Measurements from ENCODE around the genes SLC25A52 and TRAPPC8.

DNA sequence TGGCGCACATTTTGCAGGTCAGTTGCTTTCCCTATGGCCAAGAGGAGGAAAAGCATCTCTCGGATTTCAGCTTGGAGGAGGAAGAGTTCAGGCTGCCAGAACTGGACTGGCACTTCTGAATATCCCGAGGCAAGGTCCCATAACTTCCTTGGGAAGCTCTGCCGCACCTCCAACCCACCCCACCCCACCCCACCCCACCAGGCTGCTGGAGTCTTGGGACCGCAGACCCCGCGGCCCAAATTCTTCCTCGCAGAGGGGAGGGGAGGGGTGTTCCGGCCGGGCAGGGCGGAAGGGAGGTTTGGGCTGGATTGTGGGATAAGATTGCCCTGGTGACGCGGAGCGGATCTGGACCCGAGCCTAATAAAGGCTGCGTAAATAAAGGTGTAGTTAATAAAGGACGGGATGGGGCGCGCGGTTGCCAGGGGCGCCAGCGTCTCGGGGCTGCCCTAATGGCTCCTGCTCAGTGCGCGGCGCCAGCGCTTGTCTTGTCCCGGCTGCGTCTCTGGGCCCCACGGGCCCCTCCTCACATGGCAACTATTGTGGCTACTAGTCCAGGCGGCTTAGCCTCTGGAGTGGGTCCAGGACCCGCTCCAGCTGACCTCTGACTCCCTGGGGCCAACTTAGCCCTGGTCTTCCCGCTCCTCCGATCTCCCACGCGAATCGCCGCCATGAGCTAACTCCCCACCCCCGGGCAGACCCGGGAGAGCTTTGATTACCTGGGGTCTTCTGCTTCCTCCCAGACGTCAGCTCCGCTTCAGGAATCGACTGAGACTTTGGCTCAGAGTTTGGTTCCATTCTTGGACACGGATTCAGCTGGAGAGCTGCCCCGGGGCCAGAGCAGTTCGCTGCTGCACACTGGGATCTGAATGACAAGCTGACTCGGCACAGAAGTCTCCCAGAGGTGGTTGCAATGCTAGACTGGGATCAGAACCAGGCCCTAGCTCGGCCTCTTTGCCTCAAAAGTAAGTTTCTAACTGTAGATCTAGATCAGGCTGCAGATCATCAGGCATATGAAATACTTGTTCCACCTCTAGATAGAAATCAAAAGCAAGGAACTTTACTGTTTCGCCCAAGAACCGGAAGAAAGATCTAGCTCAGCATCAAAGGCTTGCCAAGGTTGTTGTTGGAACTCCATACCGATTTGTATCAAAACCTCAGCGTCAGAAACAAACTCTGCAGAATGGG is 36.5 kb downstream of the SLC25A52 start:
- PRO-cap: no peak

- PRO-cap: no peak
Measured at GRCh38 chr18:31760703-31761084, at the start of gene SLC25A52. Gene SLC25A52 (minus strand): TSS chr18:31760880.

GRCh38 chr18:31942260-31943214 is at the start of gene TRAPPC8:
Gene TRAPPC8 (minus strand): TSS chr18:31943128.
- PRO-cap: unidirectional peak, plus-strand start at chr18:31942397; unidirectional peak, plus-strand start at chr18:31942486; bidirectional peak, plus-strand start at chr18:31943380, minus-strand start at chr18:31943091

DNA sequence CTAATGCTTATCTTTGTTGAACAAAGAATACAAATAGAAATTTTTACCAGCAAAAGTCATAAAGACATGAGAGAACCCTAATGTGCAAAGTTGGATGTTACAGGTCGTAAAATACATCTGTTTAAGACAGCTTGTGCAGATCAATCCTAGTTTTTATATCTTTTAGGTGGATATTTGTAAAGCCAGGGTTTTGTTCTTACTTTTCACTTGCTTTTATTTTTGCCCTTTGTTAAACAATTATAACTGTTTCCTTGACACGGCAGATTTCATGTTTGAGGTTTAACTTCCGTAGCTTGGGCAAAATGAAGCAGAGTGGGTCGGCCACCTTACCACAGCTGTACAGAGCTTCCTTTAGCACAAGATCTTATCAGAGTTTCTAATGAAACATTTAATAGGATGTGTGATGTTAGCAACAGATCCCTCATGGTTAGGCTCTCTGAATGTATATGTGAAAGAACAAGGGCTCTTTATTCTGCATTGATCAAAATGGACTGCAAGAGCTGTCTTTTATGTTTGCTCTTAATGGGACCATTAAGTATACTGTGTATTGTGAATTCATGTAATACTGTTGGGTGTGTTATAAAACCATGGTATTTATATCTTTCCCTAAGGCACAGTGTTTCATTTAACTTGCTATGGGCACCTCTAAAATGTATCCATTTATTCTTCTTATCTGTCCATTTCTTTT is 22.3 kb downstream of the RNF125 start:
- PRO-cap: no peak

DNA sequence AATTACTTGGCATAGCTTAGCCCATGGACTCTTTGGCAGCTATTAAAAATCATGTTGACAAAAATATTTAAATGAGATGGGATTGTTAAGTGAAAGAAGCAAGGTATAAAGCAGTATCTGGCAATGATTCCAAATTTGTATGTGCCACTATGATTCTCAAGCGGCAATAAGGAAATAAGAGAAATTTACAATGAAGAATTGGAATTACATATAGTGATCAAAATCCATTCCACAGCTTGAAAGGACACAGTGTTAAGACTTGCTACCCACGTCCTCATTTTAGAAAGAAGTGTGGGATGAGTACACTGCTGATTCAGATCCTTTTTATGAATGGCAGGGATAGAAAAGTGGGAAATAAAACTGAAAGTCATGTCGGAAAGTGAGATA is 2.4 kb downstream of the GAREM1 start:
- PRO-cap: no peak

DNA sequence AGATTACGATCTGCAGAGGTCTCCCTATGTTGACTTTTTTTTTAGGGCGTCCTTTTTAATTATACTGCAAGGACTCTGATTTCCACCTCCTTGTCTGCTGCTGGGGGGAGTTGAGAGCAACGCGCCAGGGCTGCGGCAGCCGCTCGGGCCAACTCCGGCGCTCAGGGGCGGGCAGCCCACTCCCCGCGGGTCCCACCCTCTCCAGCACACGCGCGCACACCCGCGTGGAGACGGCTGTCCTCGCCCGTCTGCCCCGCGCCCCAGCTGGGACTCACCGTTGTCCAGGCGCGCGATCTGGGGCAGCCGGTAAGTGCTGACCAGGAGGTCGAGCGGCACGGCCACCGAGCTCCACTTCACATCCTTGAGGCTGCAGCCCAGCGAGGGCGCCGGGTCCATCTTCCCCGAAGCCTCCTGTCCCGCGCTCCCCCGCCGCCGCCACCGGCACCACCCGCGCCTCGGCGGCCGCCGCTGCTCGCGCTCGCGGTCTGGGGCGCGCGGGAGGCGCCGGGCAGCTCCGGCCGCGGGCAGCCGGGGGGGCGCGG is 578 bp downstream of the GAREM1 start:
- PRO-cap: unidirectional peak, plus-strand start at position 237 of the sequence; bidirectional peak, plus-strand start at position 356 of the sequence, minus-strand start at position 250 of the sequence

DNA sequence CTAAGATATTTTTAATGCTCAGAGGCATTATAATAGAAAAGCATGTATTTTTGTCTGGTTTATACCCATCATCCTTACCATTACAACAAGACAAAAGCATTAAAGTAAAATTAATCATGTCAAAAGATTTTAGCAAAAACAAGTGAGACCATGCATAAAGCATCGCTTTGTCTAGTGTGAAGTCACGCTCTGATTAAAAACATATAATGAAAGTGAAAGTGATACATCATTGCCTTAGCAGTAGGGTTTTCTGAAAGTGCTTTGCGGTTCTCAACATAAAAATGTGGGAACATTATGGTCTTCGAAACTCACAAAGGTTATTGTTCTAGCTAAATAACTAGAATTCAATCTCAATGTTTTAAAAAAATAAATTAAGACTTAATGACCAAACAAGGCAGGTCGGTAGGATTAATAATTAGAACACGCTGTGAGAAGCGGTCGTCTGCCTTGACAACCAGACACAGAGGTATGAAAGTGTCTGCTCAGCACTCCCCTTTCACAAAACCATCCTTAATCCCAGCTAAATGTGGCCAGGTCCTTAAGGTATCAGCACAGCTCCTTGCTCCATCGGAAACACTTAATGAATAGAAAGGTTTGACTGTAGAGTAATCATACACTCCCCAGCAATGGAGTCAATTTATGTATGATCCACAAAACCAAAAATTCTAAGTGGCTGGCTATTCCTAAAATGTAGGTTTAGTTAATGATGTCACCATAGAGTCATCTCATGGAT is 42.2 kb downstream of the KLHL14 start:
- PRO-cap: no peak

GRCh38 chr18:34221762-34222519 is 2.8 kb downstream of the NOL4 start:
- PRO-cap: no peak

DNA sequence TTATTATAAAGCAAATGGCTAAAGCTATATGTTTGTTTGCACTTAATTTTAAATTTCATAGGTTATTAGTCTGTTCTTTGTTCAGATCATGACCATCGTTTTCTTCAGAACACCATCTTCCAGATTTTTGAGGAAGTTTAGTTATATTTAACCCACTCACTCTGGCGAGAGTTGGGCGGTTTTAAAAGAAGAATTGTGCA is 214.8 kb upstream of the DTNA start:
- PRO-cap: no peak

- PRO-cap: no peak
Measured at GRCh38 chr18:34807980-34808674, 98.0 kb downstream of the DTNA start.

DNA sequence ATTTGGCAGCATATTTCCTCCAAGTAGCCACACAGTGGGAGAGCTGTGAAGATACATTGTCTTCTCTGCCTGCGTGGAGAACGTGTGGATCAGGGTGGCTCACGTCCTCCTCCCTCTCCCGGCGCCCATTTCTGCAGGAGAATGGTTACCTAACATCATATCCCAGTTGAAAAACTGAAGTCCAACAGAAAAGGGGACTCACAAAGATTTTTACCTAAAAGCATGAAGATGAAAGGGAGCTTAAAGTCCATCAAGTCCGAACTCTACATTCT is 98.0 kb upstream of the MAPRE2 start:
- PRO-cap: no peak

GRCh38 chr18:34959982-34960557 is 81.1 kb upstream of the MAPRE2 start:
- PRO-cap: no peak

DNA sequence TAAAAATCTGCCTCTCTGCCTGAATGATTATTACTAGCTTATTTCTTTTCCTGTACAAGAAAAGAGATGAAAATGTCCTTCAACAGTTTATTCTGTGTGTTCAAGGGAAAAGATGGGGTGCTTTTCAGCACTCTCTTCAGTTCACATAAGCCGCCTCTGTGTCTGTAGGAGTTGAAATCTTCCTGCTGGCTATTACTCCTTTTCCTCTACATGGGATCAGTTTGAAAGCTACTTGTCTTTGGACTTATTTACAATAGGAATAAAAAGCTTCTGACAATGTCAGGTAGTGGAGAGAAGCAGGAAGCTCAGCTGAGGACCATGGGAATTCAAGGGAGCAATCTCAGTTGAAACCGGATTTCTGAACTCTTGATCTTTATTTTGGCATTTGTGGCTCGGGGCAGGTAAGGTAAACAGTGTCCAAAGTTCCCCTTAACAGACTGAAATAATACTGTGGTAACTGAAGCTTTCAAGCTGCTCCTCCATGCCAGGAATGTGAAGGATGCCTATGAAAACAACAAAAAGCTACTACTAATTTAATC is 43.4 kb downstream of the MAPRE2 start:
- PRO-cap: no peak

- PRO-cap: no peak
Measured at GRCh38 chr18:35131629-35132453, 90.6 kb downstream of the MAPRE2 start.

DNA sequence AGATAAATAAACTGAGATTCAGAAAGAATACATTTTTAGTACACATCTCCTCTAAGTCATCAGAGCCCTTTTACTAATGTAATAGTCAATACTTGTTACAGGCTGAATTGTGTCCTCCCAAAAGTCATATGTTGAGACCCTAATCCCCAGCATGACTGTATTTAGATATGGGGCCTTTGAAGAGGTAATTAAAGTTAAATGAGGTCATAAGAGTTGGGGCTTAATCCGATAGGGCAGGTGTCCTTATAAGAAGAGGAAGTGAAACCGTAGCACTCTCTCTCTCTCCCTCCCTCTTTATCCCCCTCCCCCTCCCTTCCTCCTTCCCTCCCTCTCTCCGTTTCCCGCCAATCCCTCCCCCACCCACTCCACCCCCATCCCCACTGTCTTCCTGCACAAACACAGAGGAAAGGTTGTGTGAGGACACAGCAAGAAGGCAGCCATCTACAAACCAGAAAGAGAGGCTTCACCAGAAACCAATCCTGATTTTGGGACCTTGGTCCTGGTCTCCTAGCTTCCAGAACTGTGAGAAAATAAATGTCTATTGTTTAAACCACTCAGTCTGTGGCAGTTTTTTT is 66.6 kb upstream of the ZNF397 start:
- PRO-cap: no peak

DNA sequence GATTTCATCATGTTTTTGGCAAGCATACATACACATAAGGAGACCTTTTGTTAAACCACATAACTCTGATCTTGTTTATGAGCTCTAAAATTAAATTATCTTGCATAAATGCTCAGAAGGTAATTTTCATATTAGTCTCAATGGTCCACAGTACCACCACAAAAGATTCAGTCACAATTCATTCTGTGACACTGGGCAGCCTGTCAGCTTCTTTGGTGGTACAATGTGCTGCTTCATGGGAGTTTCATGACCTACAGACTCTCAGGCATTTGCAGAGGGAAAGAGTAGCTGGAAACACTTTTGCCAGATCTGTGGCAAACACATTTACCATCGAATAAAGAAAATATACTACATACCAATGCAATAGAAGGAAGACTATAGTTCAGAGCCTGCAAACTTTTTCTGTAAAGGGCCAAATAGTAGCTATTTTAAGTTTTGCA is 51.3 kb upstream of the ZNF397 start:
- PRO-cap: no peak

DNA sequence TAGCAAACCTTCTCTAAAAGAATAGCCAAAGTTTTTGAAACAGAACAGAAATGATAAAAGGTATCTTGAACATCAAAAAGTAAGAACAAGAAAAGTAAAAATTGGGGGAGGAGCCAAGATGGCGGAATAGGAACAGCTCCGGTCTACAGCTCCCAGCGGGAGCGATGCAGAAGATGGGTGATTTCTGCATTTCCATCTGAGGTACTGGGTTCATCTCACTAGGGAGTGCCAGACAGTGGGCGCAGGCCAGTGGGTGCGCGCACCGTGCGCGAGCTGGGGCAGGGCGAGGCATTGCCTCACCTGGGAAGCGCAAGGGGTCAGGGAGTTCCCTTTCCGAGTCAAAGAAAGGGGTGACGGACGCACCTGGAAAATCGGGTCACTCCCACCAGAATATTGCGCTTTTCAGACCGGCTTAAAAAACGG is 35.1 kb upstream of the ZNF397 start:
- PRO-cap: no peak

DNA sequence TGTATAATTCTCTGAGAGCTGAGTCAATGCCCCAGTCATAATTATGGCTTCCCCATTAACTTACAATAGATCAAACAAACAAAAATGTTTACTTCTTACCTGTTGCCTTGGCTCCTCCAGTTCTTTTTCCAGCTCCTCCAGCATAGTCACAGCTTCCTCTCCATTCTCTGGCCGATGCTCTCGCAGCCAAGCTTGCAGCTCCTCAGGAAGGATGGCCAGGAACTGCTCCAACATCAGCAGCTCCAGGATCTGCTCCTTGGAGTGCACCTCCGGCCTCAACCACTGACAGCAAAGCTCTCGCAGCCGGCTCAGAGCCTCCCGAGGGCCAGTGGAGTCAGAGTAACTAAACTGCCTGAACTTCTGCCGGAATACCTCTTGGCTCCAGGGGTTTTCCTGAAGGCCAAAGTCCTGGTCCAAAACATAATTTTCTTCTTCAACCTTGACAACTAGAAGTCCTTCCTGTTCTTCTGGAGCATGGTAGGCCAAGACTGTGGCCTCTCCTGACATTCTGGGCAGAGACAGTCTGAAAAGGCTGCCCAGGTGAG is 23.1 kb downstream of the ZNF397 start:
- PRO-cap: no peak

DNA sequence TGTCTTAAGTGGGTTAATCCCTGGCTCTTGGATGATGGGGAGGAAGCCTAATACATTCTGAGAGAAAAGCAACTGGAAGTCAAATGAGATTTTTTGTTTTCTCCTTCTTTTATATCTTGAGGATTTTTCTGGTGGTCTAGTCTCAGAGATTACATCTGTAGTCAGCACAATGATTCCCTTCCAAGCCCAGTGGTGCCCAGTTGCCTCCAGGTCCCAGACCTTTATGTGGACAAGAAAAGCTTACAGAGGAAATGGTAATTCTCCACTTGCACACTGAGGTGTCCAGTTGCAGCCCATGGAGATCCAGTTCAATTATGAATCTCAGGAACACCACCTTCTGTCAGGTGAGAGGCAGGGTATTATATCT is 843 bp upstream of the ZSCAN30 start:
- PRO-cap: no peak

DNA sequence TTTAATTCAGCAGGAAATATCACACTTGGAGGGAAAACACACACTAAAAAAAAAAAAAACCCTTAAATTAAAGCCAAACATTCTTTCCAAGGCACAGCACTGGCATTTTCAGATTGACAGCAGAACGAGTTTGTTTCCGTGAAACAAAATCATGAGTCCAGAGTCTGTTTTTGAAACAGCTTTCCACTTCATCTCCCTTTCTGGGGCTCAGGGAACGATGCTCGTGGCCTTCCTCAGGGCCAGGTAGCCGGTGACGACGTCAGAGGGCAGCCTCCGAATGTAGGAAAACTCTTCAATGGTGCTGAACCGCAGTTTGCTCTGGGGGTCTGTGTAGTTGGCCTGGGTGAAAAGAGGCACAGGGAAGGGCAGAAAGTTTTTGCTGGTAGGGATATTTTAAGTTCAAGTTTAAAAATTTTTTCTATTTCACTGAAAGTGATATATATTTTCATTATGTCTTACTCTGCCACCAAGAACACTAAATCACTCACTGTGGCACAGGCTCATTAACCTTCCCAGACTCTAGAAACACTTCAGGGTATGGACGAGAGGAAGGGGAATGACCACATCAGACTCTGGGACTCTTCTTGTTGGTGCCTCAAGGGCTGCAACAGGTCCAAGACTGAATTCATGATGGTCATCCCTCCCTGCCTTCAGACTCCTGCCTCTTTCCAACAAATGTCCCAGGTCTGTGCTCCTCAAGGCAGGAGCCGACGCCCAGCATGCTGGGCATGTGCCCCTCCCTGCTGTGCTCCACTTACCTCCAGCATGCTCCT is 29.2 kb downstream of the INO80C start:
- PRO-cap: no peak